ENCODE results near the genes GGT1 and SGSM1.

DNA sequence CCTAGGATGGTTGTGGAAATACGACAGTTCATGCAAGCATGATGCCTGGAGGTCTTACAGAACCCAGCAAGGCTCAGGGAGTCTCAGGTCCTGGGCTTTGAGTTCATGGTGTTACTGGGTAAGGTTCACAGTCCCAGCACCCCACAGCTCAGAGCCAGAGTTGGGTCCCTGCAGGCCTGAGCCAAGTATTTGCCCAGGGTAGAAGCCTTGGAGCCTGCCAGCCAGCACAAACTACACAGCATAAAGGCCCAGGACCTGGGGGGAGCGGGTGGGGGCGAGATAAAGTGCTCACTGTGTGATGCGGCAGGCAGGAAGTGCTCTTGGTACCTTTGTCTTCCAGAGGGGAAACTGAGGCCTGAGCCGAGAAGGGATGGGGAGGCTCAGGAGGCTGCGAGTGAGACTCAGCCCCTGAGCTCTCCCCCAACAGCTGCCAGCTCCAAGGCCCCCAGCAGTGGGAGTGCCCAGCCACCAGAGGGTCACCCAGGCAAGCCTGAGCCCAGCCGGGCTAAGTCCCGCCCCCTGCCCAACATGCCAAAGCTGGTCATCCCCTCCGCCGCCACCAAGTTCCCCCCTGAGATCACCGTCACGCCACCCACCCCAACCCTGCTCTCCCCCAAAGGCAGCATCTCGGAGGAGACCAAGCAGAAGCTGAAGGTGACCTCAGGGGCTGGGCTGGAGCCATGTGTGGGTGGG lies 4.0 kb upstream of the SUSD2 start:
- PRO-cap, 3 experiments: no peak in any of the 3 experiments
- RAMPAGE, long total RNA, 2 experiments: no peak in any of the 2 experiments
- RRBS: no CpG with 5 or more reads among the region's 13 CpGs

DNA sequence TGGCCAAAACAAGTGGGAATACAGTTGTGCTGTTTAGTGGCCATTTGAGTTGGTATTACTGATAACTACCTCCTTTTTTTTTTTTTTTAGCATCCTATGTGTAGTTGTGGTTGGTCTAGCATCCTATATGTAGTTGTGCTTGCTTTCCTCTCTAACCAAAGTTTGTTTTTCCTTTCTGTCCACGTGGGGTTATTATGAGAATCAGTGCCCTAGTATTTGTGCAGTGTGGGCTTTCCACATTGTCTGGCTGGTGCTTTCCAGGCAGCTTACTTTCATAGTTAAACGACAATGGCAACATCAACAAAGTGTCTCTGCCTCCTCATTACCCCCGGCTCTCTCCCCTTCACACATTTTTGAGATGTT lies 19.0 kb downstream of the SPECC1L start:
- PRO-cap, 3 experiments: no peak in any of the 3 experiments
- RAMPAGE, long total RNA, 2 experiments: no peak in any of the 2 experiments
- RRBS: no CpG with 5 or more reads among the region's 3 CpGs

DNA sequence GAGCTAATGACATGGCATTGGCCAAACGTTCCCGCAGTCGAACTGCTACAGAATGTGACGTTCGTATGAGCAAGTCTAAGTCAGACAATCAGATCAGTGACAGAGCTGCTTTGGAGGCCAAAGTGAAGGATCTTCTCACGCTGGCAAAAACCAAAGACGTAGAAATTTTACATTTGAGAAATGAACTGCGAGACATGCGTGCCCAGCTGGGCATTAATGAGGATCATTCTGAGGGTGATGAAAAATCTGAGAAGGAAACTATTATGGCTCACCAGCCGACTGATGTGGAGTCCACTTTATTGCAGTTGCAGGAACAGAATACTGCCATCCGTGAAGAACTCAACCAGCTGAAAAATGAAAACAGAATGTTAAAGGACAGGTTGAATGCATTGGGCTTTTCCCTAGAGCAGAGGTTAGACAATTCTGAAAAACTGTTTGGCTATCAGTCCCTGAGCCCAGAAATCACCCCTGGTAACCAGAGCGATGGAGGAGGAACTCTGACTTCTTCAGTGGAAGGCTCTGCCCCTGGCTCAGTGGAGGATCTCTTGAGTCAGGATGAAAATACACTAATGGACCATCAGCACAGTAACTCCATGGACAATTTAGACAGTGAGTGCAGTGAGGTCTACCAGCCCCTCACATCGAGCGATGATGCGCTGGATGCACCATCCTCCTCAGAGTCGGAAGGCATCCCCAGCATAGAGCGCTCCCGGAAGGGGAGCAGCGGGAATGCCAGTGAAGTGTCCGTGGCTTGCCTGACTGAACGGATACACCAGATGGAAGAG lies 51.0 kb downstream of the SPECC1L start:
- PRO-cap, 3 experiments: no peak in any of the 3 experiments
- RAMPAGE, long total RNA, 2 experiments: no peak in any of the 2 experiments
- RRBS: no CpG with 5 or more reads among the region's 21 CpGs

- PRO-cap, 3 experiments: no peak in any of the 3 experiments
- RAMPAGE, long total RNA, 2 experiments: no peak in any of the 2 experiments
- RRBS: no CpG with 5 or more reads among the region's 3 CpGs
Observed at GRCh38 chr22:24325093-24325418, 54.4 kb downstream of the SPECC1L start.

DNA sequence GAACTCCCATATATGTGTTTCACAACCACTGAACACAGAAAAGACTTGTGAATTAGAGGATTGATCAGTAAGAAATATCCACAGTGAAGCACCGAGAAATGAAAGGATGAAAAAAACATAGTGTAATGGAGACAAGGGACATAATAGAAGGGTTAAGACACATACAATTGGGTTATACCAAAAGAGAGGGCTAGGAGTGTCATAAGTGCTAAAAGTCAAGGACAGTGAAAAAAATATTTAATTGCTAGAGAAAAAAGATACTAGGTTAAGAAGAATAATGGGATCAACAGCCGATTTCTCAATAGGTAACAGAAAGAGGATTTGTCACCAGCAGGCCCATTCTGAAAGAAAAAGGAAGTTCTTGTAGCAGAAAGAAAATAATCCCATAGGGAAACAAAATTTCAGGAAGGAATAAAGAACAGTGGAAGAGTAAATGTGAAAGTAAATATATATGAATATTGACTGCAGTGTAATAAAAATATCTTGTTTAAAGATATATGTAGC lies 43.4 kb upstream of the ADORA2A start:
- PRO-cap, 3 experiments: no peak in any of the 3 experiments
- RAMPAGE, long total RNA, 2 experiments: no peak in any of the 2 experiments
- RRBS: no CpG with 5 or more reads among the region's 2 CpGs

DNA sequence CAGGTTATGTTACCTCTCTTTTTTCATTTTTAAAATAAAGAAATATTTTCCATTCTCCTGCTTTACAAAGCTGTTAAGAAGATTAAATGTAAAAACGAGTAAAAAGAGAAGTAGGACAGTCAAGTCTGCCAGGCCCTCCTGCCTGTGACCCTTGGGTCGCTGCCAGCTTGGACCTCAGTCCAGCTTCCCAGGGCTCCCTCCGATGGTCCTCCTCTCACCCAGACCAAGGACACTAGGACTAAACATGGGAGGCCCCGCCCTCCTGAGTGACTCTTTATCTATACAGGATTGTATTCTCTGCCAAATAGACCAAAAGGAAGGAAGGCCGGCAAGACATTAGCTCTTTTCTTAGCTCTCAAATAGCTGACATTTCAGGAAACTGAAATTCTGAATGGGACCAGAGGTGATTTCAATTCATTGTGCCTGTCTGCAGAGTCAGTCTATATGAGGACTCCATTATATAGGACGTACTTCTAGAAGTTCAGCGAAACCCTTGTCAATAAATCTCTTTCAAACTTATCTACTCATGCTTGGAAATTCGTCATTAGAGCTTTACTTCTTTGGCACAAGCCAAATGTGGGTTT lies 28.4 kb downstream of the ADORA2A start:
- PRO-cap, 3 experiments: peak in 3 of 3 experiments; most common plus-strand start position 307 of the sequence (in 2); most common minus-strand start position 211 of the sequence (in 2)
- RAMPAGE, long total RNA, 2 experiments: no peak in any of the 2 experiments
- RRBS: no CpG with 5 or more reads among the region's 8 CpGs

- PRO-cap, 3 experiments: no peak in any of the 3 experiments
- RAMPAGE, long total RNA, 2 experiments: no peak in any of the 2 experiments
- RRBS: no CpG with 5 or more reads among the region's 5 CpGs
Observed at GRCh38 chr22:24499546-24500126, 4.5 kb downstream of the UPB1 start.

DNA sequence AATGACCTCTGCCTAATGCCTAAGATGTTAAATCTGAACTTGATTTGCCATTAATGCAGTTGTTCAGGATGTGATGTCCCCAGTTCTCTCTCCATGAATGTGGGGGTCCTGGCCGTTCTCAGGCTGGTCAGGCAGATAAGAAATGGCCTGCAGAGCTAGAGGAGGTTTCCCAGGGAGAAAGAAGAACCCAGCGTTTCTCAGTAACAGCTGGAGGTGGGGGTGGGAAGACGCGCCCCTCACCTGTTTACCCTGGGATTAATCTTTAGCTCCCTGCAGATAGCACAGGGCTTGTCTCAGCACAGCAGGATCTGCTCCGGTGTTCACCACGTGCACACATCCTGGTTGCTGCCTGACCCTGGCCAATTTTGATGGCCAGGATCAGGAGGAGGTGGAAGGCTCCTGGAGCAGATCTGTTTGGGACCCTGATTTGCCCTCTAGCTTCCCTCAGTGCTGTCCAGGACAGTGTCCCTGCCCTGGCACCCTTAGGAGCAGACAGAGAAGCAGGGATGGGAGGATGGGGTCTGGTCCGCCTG lies 19.0 kb downstream of the UPB1 start:
- PRO-cap, 3 experiments: no peak in any of the 3 experiments
- RAMPAGE, long total RNA, 2 experiments: no peak in any of the 2 experiments
- RRBS: no CpG with 5 or more reads among the region's 7 CpGs

GRCh38 chr22:24539790-24540442 lies 15.0 kb downstream of the GUCD1 start:
- PRO-cap, 3 experiments: no peak in any of the 3 experiments
- RAMPAGE, long total RNA, 2 experiments: no peak in any of the 2 experiments
- RRBS: no CpG with 5 or more reads among the region's 9 CpGs

DNA sequence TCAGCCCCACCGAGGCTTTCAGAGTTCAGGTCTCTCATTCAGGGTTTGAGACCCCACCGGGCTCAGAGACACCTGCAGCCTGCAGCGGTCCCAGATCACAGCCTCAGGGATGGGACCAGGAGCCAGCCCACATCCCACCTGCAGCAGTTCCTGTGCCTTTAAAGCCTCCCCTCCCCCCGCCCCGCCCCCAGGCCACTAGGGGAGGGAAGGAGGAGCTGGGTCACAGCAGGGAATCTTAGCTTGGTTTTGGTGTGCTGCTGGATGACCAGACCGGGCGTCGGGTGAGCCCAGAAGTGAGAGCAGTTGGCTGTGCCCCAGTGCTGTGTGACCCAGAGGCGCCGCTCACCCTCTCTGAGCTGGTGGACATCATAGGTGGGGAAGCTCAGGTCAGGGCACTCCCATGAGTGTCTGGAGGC lies at the start of gene GGT1:
Gene GGT1 (plus strand): TSS at position 244 of the 416 bp plus-strand sequence.
- PRO-cap, 3 experiments: peak in 2 of 3 experiments; most common plus-strand start position 198 of the sequence (in 1)
- RAMPAGE, long total RNA, 2 experiments: start-site peak on the plus strand in 1 of 2 experiments, centred at position 246 of the sequence, 169 reads per replicate
- RRBS: no CpG with 5 or more reads among the region's 10 CpGs

- PRO-cap, 3 experiments: no peak in any of the 3 experiments
- RAMPAGE, long total RNA, 2 experiments: no peak in any of the 2 experiments
- RRBS: no CpG with 5 or more reads among the region's 6 CpGs
Observed at GRCh38 chr22:24775794-24776140, 1.2 kb upstream of the PIWIL3 start.

DNA sequence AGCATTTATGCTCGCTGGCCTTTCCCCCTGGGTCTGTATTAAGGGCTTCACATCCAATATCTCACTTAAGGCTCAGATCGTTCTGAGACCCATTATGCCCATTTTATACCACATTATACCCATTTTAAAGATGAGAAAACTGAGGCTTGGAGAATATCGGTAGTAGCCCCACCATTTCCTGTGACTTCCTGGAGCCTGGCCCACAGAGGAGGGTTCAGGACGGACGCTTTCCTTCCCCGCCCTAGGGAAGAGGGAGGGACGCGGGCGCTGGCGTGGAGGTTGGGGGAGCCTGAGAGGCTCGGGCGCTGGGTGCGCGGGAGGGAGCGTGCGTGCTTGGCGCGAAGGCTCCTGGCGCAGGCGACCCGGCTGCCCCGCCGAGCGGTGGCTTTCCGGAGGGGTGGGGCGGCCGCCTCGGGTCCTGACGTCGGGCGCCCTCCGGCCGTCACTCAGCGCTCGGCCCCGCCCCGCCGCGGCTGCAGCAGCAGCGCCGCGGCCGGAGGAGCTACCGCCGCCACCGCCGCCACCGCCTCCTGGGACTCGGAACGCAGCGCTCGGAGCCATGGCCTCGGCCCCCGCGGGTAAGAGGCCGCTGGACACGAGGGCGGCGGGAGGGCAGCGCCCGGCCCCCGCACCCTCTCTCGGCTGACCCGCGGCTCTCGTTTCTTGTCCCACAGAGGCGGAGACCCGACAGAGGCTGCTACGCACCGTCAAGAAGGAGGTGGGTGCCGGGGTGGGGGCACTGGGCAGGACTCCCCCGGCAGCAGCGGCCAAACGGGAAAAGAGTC lies at the start of gene SGSM1:
Gene SGSM1 (plus strand): TSS at position 445 of the 785 bp plus-strand sequence.
- PRO-cap, 3 experiments: peak in 3 of 3 experiments; most common plus-strand start position 484 of the sequence (in 3); most common minus-strand start position 350 of the sequence (in 2)
- RAMPAGE, long total RNA, 2 experiments: no peak in any of the 2 experiments
- RRBS: 1% methylated on average over 32 of the region's 74 CpGs

DNA sequence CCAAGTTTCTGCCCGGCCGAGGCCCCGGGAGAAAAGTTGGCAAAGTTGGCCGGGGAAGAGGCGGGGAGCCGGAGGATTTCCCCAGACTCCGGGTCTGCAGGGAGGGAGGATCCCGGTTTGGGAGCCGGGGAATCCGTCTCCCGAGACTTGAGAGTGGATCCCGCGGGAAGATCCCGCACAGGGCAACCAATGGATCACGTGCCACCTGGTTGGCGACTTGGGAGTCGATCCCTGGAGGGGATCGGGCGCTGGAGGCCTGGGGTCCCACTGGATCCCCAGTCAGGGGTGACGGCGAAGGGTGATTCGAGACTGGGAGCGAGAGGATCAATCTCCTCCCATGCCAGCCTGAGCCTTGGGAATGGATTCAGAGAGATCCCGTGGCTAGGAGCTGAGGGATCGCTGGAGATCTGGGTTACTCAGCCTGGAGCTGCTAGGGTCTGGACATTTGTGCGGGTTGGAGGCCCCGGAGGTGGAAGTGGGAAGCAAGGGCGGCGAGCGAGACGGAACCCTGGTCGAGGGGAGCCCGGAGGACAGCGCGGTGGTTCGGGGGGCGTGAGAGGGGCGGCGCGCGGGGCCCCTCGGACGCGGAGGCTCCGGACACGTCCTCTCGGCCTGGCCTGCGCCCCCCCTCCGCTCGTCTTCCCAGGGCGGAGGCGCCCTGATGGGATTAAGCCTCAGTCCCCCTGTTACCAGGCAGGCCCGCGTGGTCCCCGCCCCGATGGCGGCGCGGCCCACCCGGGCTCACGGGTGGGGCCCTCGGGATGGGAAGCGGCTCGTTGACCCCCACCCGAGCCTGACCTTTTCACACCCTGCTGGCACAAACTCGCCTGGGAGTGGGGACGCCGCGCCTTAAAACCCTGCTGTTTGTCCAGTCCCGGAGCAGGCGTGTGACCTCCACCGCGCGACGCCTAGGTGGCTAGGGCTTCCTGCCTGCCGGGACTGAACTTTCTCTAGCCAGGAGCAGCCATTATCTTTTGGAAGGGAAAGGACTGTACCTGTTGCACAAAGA lies 659 bp downstream of the KIAA1671 start:
- PRO-cap, 3 experiments: peak in 3 of 3 experiments; most common plus-strand start position 197 of the sequence (in 1); most common minus-strand start position 642 of the sequence (in 1)
- RAMPAGE, long total RNA, 2 experiments: no peak in any of the 2 experiments
- RRBS: 2% methylated on average over 27 of the region's 76 CpGs

DNA sequence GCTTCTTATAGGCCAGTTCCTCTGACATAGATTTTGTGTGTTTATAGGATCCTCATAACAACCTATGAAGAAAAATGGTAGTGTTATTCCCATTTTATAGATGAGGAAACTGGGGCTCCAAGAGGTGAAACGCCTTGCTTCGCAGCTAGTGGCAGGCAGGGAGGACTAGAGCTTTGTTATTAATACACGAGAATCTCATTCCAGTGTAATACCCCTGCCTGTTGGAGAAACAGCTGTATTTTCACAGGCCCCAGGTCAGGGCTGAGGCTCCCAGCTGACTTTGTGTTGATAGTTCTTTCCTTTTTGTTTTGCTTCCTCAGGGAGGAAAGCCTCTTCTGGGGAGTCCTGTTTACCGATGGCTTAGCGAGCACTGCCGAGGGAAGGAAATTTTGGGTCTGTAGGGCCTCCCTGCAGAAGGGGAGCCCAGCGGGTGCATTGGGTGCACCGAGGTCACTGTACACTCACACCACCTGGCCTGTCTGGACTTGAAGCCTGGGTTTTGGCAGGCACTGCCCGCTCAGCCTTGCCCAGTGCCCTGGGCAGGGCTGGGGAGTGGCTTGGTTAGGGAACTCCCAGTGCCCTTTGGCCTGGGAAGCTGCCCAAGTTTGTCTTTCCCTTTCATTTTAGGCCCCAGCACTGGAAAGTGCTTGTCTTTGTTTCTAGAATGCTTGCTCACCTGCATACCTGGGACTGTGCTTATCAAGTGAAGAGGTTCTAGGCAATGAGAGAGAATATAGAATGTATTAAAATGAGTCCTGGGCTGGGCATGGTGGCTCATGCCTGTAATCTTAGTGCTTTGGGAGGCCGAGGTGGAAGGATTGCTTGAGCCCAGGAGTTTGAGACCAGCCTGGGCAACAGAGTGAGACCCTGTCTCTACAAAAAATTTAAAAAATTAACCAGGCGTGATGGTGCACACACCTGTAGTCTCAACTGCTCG lies 13.7 kb downstream of the KIAA1671 start:
- PRO-cap, 3 experiments: no peak in any of the 3 experiments
- RAMPAGE, long total RNA, 2 experiments: no peak in any of the 2 experiments
- RRBS: no CpG with 5 or more reads among the region's 12 CpGs

- PRO-cap, 3 experiments: no peak in any of the 3 experiments
- RAMPAGE, long total RNA, 2 experiments: no peak in any of the 2 experiments
- RRBS: 61% methylated on average over 2 of the region's 12 CpGs
Observed at GRCh38 chr22:24969687-24970356, 17.3 kb downstream of the KIAA1671 start.

- PRO-cap, 3 experiments: no peak in any of the 3 experiments
- RAMPAGE, long total RNA, 2 experiments: no peak in any of the 2 experiments
- RRBS: no CpG with 5 or more reads among the region's 7 CpGs
Observed at GRCh38 chr22:25006452-25007092, 54.1 kb downstream of the KIAA1671 start.

DNA sequence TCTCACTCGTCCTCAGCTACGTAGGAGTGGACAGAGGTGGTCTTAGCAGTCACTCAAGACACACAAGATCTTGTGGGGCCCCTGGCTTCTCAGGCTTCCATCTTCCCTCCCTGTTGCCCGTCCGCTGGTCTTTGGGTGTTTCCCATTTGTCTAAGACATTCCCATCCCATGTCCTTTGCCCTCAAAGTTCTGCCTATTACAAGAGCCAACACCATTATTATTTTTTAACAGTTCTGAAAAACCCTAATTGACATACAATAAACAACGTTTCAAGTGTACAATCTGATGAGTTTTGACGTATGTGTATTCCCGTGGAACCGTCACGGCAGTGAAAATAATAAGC lies 103.3 kb upstream of the CRYBB3 start:
- PRO-cap, 3 experiments: no peak in any of the 3 experiments
- RAMPAGE, long total RNA, 2 experiments: no peak in any of the 2 experiments
- RRBS: no CpG with 5 or more reads among the region's 9 CpGs

- PRO-cap, 3 experiments: no peak in any of the 3 experiments
- RAMPAGE, long total RNA, 2 experiments: no peak in any of the 2 experiments
- RRBS: 0% methylated on average over 2 of the region's 15 CpGs
Observed at GRCh38 chr22:25111661-25112076, 88.0 kb upstream of the CRYBB3 start.

GRCh38 chr22:25112812-25113943 lies 86.5 kb upstream of the CRYBB3 start:
- PRO-cap, 3 experiments: no peak in any of the 3 experiments
- RAMPAGE, long total RNA, 2 experiments: no peak in any of the 2 experiments
- RRBS: no CpG with 5 or more reads among the region's 21 CpGs

- PRO-cap, 3 experiments: no peak in any of the 3 experiments
- RAMPAGE, long total RNA, 2 experiments: no peak in any of the 2 experiments
- RRBS: no CpG with 5 or more reads among the region's 5 CpGs
Observed at GRCh38 chr22:25162123-25162560, 37.5 kb upstream of the CRYBB3 start.